Cardiac atrium fibroblast (primary cell): ENCODE measurements around the gene PLK5.

DNA sequence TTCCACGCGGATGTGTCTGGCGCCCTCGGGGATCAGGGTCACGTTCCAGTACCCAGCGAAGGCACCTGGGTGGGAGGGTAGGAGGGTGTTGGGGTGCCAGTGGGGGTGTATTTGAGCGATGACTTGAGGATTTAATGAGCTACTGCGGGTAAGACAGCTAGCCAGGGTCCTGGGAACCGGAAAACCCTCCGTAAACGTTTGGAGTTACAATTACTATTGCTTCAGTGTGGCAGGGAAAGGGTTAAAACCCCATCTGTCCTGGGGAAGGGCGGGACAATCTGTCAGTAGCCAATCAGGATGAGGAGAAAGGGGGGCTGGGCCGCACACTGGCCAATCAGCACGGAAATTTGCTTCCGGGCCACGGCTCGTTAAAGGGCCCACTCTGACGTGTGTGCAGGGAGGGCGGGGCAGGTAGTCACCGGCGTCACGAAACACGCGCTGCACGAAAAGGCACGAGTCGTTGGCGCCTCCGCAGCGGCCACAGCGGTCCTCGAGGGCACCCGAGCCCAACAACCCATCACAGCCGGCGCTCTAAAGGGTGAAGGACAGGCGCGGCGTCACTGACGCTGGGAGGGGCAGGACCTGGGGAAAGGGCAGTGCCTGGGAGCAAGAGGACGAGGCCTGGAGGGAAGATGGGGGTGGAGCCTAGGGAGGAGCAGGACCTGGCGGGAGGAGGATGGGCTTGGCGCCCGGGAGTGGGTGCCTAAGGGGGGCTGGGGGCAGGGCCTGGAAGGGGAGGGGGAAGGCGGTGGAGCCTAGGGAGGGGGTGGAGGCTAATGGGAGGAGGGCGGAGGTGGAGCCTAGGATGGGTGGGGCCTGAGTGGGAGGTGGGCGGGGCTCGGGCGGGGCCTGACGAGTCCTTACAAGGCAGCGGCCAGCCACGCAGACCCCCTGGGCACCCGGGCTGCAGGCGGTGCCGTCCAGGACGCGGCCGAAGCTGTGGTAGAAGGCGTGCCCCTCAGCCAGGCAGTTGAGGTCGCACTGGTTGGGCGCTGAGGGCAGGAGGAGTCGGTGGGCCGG is 4.9 kb downstream of the ADAMTSL5 start:
- RAMPAGE, long total RNA: no peak

DNA sequence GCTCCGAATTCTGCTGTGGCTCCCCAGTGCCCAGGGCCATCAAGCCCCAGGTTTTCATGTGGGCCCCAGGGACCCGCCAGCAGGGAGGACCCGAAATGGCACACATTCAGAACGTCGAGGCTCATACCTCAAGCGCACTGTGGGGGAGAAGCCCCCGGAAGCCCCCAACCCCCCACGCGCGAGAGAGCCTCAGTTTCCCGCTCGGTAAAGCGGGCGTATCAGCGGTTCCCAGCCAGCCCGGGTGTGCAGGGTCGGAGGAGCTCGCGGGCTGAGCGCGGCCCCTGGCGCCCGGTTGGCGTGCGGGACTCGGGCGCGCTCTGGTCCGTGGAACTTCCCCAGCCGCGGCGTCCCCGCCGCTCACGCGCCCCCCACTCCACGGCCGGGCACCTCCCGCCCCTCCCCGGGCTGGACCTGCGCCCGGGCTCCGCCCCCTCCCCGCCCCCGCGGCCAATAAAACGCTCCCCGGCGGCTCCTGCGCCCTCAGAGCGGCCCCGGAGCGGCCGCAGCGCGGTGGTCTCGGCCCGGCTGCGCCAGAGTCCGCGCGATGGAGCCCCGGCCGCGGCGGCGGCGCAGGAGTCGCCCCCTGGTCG is at the start of gene PLK5:
Gene PLK5 (plus strand): TSS at position 483 of the 590 bp plus-strand sequence.
- RAMPAGE, long total RNA: no peak

DNA sequence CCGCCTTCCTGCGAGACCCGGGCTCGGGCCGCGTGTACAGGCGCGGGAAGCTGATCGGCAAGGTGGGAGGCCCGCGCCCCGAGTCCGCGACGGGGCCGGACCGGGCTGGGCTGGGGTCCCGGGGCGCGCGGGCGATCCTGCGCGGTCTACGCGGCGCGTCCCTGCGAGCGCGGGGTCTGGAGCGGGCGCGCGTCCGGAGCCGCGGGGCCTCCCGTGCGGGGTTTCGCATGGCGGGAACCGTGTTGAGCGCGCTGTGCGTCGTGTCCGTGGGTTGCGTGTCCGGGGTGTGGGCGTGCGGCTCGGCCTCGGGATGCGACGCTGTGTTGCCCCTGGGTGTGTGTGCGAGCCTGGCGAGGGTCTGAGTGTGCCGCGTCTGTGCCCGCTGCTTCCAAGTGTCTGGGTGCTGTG is 312 bp downstream of the PLK5 start:
- RAMPAGE, long total RNA: no peak

DNA sequence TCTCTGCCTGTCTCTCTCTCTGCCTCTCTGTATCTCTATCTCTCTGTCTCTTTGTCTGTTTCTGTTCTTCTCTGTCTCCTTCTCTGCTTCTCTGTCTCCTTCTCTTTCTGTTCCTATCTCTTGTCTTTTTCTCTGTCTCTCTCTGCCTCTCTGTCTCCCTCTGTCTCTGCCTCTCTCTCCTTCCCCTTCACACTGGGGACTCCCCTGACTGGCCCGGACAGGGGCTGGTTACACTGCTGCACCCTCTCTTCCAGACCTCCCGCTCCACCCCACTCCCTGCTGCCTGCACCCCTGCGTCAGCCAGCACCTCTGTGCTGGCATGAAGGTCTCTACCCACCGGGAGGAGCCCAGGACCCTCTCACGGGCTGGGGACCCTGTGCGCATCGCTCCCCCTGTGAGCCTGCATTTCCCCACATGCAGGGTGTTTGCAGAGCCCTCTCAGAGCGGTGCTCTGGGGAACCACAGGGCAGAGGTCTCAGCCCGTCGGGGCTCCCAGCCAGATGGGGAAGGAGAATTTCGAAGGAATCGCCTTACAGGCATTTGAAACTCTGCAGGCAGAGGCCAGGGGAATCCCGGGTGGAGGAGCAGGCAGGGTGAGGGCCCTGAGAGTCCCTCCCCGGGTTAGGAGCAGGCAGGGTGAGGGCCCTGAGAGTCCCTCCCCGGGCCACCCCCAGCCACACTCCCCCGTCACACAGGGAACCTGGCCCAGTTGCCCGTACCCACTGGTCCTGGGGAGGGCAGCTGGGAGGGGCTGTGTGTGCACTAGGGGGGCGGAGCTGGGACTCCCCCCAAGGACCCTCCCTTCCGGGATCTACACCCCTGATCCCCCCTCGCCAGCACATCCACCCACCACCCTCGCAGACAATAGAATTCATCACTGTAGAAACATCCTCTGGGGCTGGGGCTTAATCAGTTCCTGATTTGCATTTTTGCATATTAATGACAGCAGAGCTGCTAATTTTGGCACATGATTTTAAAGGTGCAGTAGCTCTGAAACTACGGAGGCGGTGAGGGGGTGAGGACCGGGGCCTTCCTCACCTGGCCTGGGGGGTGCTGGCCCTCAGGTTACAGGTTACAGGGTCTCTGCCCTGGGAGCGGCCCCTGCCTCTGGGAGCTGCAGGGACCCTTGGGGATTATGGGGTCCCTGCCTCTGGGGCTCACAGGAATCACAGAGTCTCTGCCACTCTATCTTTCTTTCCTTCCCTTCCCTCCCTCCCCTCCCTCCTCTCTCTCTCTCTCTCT is 16.3 kb upstream of the TCF3 start:
- RAMPAGE, long total RNA: no peak

GRCh38 chr19:1747069-1747577 is 6.2 kb upstream of the ONECUT3 start:
- RAMPAGE, long total RNA: no peak

GRCh38 chr19:1826594-1826864 is 14.5 kb upstream of the ATP8B3 start:
- RAMPAGE, long total RNA: no peak

DNA sequence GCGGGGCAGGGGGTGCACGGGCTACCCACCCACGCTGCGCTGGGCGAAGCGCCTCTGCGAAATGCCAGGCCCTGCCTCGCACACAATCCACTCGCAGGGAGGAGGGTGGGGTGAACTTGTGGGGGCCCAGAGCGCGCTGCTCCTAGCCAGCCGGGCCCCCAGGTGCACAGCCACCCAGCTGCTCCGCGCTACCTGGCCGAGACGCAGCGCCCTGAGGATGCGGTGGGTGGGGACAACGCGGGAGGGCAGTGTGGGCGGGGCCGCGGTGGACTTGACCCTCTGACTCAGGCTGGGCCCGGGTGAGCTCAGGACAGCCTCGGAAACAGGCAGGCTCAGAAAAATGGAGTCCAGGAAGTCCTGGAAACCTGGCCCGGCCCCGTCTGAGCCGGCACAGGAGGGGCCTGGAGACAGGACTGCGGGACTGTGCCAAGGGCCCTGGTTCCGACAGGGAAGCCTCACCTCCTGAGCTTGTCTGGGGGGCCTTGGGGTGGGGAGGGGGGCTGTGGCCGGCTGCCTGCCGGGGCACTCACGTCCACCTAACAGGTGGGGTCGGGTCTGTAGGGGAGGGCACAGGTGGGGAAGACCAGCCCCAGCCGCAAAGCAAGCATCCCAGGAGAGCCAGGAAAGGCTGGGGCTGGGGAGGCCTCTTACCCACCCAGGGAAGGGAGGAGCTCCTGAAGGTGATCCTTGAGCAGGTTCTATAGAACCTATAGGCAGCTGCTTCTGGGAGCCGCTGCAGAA is 6.0 kb downstream of the KLF16 start:
- RAMPAGE, long total RNA: no peak

- RAMPAGE, long total RNA: no peak
These were observed 9.3 kb downstream of the ABHD17A start for GRCh38 chr19:1875895-1876502.

DNA sequence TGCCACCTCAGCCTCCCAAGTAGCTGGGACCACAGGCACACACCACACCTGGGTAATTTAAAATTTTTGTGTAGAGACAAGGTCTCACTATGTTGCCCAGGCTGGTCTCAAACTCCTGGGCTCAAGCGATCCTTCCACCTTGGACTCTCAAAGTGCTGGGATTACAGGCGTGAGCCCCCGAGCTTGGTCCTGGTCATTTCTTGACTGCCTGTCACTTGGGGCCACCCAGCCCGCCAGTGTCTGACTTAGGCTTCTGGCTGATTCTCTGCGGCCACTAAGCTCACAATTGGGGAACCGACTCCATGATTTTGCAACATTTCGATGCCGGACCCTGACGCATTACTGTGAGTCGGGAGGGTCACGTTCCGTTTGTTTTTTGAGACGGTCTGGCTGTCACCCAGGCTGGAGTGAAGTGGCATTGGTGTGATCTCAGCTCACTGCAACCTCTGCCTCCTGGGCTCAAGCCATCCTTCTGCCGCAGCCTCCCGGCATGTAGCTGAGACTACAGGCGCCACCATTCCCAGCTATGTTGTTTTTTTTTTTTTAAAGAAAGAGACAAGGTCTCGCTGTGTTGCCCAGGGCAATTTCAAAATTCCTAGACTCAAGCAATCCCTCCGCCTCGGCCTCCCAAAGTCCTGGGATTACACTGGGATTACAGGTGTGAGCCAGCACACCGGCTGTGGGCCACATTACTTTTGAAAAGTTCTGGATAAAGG is 3.3 kb upstream of the ADAT3 start:
- RAMPAGE, long total RNA: no peak

DNA sequence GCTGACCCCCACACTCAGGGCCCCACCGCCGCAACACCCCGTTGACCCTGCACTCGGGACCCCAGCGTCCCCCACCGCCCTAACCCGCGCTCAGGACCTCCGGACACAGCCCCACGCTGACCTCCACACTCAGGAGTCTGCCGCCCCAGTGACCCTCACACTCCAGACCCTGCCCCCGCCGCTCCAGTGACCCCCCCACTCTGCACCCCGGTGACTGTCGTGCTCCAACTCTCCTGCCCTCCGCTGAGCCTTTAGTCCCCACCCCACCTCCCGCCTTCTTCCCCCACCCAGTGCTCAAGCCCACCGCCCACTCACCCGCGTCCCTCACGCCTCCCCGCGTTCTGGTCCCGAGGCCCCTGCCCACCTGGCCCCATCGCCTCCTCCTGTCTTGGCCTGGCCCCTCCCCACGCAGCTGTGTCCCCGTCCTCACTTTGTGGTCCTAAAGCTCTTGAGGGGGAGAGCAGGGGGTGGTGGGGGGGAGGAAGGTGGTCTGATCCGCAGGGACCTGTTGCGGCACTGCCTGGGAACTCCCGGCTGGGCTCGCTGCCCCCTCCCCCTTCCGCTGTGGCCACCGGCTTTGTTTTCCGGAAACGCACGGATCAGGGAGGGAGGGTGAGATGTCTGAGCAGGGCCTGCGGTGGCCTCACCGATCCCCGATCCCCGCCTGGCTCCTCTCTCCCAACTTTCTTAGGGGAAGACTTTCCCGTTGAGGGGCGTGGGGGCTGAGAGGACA is 786 bp downstream of the CSNK1G2 start:
- RAMPAGE, long total RNA: no peak

DNA sequence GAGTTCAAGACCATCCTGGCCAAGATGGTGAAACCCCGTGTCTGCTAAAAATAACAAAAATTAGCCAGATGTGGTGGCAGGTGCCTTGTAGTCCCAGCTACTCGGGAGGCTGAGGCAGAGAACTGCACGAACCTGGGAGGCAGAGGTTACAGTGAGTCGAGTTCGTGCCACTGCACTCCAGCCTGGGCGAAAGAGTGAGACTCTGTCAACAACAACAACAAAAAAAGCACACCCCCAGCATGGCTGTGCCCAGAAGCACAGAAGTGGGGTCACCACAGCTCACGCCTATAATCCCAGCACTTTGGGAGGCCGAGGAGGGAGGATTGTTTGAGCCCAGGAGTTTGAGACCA is 21.1 kb downstream of the CSNK1G2 start:
- RAMPAGE, long total RNA: no peak

DNA sequence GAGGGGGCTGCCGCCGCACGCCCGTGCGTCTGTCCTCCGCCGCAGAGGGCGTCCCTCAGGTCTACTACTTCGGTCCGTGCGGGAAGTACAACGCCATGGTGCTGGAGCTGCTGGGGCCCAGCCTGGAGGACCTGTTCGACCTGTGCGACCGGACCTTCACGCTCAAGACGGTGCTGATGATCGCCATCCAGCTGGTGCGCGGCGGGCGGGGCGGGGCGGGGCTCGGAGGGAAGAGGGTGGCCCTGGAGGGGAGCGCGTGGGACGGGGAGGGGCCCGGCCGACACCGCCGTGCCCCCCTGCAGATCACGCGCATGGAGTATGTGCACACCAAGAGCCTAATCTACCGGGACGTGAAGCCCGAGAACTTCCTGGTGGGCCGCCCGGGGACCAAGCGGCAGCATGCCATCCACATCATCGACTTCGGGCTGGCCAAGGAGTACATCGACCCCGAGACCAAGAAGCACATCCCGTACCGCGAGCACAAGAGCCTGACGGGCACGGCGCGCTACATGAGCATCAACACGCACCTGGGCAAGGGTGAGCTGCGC is 36.9 kb downstream of the BTBD2 start:
- RAMPAGE, long total RNA: no peak

GRCh38 chr19:2043284-2043926 is 7.6 kb downstream of the MKNK2 start:
- RAMPAGE, long total RNA: no peak

- RAMPAGE, long total RNA: no peak
These were observed 3.4 kb downstream of the MOB3A start for GRCh38 chr19:2092742-2093141.

- RAMPAGE, long total RNA: no peak
These were observed 225 bp downstream of the IZUMO4 start for GRCh38 chr19:2097077-2097202.

DNA sequence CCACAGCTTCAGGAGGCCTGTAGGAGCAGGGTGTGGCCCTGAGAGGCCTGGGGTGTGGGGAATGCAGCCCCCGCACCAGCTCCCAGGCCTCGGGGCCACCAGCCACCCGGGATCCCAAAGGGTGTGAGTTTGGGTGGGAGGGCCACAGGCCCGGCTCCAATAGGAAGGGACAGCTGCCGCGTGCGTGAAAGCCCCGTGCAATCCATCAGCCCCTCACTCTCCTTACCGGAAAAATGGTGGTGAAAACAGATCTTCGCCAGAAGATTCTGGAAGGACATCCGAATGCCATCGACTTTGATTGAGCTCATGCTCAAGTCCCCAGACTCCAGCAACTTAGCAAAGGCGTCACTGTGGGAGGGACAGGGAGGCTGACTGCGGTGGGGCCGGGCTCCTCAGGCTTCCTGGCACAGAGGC is 12.2 kb downstream of the IZUMO4 start:
- RAMPAGE, long total RNA: no peak

DNA sequence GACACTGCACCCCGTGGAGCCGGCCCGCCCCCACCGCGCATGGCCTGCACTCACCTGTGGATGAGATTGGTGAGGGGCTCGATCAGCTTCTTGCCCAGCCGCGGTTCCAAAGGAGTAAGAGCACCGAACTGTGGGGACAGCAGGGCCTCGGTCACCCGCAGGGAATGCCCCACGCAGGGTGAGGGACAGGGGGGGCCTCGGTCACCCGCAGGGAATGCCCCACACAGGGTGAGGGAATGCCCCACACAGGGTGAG is 22.4 kb downstream of the AP3D1 start:
- RAMPAGE, long total RNA: no peak

- RAMPAGE, long total RNA: no peak
These were observed 22.0 kb downstream of the AP3D1 start for GRCh38 chr19:2129291-2129826.

GRCh38 chr19:2137428-2138070 is 13.8 kb downstream of the AP3D1 start:
- RAMPAGE, long total RNA: no peak

DNA sequence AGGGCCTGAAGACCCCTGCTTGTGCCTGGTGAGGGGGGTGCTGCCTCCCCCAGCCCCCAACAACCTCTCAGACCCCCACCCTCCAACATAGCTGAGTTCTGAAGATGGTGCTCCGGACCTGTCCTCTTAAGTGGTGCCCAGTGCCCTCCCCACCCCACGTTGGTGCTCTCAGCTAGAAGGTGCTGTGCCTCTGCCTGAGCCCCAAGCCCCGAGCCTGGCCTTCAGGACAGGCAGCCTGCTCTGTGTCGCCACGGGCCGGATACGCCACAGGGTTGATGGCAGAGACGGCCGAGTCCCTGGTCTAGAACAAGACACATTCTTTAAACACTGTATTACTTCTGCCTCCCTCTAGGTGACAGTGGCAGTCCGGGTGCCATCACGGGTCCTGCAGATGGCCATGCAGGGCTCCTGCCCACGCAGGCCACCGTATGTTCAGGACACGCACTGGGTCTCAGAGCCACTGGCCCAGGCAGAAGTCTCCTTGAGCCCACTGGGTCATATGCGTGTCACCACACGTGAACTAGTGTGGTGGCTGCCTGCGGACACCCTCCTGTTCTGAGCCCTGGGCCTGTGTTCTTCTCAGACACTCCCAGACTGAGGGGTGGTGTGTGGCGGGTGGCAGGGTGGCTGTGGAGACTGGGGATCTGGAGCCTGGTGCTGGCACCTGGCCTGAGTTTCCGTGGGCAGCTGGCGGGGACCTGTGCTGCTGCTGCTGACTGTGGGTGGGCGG is 4.5 kb downstream of the PLEKHJ1 start:
- RAMPAGE, long total RNA: no peak